Placental pericyte (primary cell): ENCODE measurements around a stretch of chr11.

DNA sequence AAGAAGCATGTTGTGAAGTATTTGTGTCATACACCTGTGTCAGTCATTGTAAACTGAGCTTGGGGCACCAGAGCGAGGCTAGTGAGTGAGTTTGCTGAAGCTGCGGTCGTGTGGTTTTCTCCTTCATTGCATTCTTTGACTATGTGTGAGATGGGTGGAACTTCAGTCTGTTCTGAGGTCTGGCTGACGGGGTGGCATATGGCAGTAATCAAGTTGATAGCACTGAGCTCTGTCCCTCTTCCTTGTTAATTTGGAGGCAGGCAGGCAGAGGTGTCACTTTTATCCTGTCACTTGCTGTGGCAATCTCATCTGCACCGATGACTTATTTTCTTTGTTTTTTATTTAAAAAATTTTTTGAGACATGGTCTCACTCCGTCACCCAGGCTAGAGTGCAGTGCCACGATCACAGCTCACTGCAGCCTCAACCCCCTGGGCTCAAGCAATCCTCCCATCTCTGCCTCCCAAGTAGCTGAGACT, 4.3 kb downstream of the VPS26B start:
- CAGE, long polyA plus RNA: no peak

GRCh38 chr11:134407259-134408022, 4.6 kb downstream of the B3GAT1 start:
- CAGE, long polyA plus RNA: no peak

- CAGE, long polyA plus RNA: no peak
These were observed 227.9 kb upstream of the B3GAT1 start for GRCh38 chr11:134639957-134640284.